A172 (cell line): ENCODE measurements around a stretch of chr2.

DNA sequence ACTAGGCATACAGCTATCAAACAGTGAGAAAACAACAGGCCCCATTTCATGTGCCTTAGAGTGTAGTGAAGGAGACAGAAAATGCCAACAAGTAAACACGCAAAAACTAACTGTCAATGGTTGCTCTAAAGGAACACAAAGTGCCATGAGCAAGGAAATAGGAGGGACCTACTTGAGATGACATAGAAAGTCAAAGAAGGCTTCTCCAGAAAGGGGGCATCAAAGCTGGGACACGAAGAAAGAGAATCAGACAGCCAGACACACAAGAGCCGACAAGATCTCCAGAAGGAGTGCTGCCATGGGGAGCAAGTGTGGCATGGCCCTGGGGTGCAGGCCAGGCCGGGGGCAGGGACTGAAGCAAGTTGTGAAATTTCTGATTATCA, 715 bp upstream of the SULT1C4 start:
- RAMPAGE, long total RNA: no peak

- RAMPAGE, long total RNA: no peak
These were observed 7.9 kb downstream of the SULT1C4 start for GRCh38 chr2:108385715-108385992.

DNA sequence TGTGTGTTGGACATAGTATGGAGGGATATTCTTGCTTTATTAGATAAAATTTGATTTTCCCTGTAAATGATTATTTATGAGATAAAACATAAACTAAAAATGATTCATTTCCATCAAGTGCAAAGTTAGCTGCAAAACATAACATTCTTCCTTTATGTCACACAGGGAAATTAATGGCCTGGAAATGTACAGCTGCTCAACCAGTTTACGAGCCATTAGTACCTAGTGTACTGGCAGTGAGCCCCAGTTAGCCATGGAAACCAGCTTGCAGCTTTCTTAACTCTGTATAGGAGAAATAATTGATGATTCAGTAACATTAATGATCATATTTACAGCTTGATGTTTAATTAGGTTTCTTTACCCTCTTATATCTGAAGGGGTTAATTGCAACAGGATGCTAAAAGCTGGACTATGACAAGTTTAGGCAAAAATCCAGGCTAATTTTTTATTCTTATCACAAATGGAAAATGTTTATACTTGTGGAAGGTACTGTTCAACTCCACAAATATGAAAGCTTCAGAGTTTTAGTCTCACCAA, 82.7 kb downstream of the LIMS1 start:
- RAMPAGE, long total RNA: no peak

GRCh38 chr2:108620624-108621788, 86.7 kb downstream of the LIMS1 start:
- RAMPAGE, long total RNA: no peak

DNA sequence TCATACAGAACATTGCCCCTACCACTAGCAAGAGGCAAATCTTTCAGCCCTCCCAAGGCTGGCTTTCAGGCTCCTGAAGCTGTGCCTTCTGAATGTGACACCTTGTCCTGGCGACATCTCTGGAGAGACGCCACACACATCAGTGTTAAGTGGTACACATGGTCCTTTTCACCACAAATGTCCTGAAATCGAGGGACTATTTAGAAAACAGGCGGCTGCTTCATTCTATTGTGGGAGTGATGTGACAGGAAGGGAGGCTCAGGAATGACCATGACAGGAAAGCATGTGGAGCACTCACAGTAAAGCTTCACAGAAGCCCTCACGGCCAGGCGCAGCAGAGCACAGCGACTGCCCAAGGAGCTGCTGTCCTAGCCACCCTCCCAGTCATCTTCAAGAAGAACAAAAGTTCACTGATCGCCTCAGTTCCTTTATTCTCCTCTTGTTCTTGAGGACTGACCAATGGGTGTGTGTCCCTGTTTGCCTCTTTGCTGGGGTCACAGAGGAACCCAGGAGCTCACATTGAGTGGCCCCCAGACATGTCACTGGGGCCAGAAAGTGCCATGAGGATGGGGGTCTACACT, 84.7 kb upstream of the RANBP2 start:
- RAMPAGE, long total RNA: no peak

- RAMPAGE, long total RNA: no peak
These were observed 65.3 kb upstream of the RANBP2 start for GRCh38 chr2:108654001-108654399.

GRCh38 chr2:108735437-108735887, 16.2 kb downstream of the RANBP2 start:
- RAMPAGE, long total RNA: no peak

DNA sequence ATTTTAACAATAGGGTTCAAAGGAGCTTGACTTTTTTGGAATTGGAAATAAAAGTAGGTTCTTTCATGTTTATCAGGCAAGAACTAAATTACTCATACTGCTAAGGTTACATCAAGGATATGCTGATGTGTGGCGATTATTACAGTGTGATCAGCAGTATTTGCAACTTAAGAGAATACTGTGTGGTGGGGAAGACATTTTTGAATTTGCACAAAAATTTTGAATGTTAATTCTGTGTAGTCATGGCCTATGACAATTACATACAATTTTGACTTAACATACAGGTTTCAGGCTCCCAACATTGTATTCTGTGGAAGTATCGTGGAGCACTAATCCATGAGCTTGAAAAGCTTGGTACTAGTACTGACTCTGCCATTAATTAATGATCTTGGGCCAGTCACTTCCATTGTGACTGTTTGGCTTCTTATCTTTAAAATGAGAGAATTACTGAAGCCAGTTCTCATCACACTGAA, 30.2 kb upstream of the CCDC138 start:
- RAMPAGE, long total RNA: no peak

DNA sequence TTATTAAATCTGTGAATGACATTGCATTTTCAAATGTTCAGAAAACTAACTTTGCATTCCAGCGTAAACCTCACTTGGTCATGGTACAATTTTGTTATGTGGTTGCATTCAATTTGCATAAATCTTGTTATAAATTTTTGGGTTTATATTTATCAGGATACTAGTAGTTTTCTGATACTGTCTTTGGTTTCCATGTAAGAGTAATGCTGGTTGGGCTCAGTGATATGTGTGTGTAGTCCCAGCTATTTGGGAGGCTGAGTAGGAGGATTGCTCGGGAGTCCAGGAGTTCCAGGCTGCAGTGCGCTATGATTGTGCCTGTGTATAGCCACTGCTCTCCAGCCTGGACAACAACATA, 12.5 kb upstream of the CCDC138 start:
- RAMPAGE, long total RNA: no peak

DNA sequence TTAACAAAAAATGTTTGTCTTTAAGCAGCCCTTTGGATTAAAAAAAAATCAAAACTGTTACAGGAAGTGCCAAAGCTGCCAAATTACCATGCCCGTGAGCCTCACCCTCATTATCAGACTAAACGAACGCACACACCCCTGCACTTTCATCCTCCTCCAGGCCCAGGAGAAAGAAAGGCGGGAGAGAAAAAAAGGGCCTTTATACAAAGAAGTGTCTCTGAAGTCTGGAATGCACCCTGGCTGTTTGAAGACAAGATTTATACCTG, 31.1 kb downstream of the EDAR start:
- RAMPAGE, long total RNA: no peak

DNA sequence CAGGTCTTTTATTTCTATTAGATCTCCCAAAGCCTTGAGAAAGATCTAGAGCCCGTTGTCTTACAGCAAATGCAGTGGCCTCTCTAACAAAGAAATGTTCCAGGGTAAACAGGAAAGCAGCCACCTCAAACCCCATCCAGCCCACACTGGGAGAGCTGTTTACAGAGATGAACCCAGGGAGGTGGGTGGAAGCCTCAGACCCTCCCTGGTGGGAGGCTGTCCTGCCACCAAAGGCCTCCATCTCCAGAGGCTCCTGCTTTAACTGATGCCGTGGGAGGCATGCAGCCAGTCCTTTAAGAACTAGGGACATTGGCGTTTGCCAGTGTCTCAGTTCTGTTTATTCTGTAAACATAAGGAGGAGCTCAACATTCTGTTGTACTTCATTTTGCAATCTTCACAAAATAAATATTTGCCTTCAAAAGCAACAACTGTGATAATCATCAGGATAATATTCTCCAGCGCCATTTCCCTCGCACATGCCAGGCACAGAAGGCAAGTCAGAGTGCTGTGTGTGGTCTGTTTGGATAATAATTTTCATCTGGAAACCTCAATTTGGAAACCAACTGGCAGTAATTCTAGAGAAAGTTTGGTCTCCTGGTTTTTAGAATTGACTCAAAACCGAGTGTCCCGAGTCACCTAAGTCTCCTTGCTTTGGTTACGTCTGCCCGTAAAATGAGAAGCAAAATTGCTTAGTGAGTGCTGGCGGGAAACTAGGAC, 6.7 kb downstream of the EDAR start:
- RAMPAGE, long total RNA: no peak

DNA sequence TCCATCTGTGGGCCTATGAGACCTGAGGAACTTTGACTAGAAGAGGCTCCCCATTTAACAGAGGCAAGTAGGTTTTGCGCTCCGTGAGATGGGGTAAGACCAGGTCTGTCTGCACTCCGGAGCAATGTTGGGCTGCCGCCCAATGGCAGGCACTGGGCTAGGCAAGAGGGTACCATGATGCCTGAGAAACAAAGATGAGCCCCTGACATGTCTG, 1.8 kb downstream of the EDAR start:
- RAMPAGE, long total RNA: no peak

DNA sequence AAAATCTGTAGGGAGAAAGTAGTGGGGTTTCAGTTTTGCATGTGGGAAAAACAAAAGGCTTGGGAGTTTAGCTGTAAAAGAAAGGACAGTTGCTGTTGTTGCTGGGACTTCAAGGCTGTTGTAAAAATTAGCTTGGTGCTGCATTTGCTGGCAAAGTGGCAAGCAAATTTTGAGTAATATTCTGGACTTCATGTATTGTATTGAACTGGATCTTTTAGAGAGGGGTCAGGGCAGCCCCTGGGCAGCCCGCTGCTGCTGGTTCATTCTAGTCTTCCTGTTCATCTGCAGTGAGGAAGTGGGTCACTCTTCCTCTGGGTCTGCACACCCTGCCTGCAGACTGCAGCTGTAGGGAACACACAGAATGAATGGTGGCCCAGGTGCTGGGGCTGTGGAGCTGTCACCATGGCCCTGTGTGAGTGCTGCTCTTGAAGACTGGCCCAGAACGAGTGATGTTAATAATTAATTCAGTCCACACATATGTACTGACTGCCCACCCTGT, 9.4 kb downstream of the SH3RF3 start:
- RAMPAGE, long total RNA: no peak

- RAMPAGE, long total RNA: no peak
These were observed 49.5 kb downstream of the SOWAHC start for GRCh38 chr2:109663569-109664177.

GRCh38 chr2:109678669-109679258, 64.6 kb downstream of the SOWAHC start:
- RAMPAGE, long total RNA: no peak

- RAMPAGE, long total RNA: no peak
These were observed 1.6 kb downstream of the MALL start for GRCh38 chr2:110113540-110114819.

DNA sequence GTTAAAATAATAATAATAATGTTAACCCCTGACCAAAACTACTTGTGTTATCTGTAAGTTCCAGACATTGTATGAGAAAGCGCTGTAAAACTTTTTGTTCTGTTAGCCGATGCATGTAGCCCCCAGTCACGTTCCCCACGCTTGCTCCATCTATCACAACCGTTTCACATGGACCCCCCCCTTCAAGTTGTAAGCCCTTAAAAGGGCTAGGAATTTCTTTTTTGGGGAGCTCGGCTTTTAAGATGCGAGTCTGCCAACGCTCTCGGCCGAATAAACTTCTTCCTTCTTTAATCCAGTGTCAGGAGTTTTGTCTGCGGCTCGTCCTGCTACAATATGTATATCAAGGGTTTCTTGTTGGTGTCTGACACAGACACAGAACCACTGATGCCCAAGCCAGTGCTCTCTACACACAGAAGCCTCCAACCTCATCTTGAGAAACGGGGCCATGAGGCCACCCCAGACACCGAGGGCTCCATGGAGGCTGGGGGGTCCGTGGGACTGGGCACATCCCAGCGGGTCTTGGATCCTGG, 1.7 kb upstream of the BUB1 start:
- RAMPAGE, long total RNA: no peak

DNA sequence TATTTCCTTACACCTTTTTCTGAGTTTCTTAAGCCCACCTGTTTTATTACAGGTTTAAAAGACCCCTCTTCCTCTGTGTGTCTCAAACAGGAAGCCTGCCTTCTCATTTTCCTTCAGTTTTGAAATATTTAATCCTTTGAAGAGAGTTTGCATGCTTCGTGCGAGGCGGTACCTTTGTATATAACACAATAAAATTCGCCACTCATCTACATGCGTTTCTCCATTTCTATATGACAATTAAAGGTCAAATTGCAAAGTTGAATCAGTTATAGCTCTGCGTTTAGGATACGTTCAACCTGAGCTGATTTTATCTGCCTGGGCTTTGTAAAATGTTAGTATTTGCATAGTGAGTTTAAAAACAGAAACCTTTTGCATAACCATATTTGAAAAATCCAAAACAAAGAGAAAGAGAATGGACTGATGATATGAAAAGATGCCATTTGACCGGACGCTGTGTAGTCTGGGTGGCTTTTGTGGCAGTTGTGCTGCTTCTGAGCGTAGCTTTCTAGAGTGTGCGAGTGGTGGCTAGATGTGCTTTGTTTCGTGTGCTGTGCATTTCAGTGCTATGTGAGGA, 126.5 kb downstream of the ACOXL start:
- RAMPAGE, long total RNA: no peak

- RAMPAGE, long total RNA: no peak
These were observed 293.2 kb downstream of the BCL2L11 start for GRCh38 chr2:111414030-111414235.

DNA sequence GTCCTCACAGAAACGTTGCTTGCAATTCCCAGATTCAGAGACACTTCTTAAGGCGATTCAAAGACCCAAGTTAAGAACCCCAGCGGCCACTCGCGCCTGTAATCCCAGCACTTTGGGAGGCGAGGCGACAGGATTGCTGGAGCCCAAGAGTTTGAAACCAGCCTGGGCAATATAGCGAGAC, 470 bp upstream of the ANAPC1 start:
- RAMPAGE, long total RNA: no peak